Ileum (tissue), 1 donor: ENCODE measurements around a stretch of chr10.

- PRO-cap = no peak
Measured at GRCh38 chr10:77832242-77832684, 94.3 kb downstream of the DLG5 start.

GRCh38 chr10:77833686-77834208 lies 92.8 kb downstream of the DLG5 start:
- PRO-cap = no peak

DNA sequence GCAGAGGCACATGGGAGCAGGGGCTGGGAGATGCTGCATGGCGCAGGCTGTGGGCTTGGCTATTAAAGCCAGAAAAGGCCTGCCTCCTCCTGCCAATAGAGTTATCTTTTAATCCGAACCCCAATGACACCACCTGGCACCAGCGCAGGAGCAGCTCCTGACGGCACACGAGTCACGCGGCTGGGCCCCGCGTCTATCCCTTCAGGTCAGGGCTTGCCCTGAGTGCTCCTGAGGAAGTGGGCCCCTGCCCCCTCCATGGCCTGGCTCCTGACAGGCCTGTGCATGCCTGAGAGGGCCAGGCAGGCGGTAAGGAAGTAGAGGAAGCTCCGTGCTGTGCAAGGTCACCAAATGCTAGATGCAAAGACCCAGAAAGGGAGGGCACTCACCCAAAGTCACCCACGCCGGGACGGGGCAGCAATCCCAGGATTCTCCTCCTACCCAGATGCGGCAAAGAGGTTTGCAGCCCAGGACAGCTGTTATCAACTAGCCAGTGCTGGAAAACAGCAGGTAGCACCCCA lies 28.0 kb downstream of the DLG5 start:
- PRO-cap = no peak

- PRO-cap = bidirectional peak, plus-strand start at chr10:77899421, minus-strand start at chr10:77899299
Measured at GRCh38 chr10:77899091-77899571, 27.4 kb downstream of the DLG5 start.

DNA sequence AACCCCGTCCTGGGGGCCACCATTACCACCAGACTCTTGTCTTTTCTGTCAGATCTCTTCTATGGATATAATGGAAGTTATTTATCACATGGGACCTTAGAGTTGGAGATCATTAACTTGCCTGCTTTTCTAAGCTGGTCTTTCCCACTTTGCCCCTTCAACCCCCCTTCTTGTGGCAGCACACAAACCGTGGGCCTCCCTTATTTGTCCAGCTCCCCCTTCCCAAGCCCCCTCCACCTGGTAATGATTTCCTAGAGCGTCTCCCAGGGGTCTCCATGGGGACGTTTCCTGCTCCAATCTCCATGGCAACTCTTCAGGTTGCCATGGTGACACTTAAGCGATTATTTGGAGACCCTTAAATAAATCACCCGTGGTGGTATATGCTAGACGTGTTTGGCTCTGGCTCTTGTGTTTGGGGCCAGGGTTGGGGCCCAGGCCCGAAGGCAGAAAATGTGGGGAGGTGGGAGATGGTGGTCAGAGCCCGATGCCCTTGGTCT lies 41.0 kb upstream of the DLG5 start:
- PRO-cap = no peak

DNA sequence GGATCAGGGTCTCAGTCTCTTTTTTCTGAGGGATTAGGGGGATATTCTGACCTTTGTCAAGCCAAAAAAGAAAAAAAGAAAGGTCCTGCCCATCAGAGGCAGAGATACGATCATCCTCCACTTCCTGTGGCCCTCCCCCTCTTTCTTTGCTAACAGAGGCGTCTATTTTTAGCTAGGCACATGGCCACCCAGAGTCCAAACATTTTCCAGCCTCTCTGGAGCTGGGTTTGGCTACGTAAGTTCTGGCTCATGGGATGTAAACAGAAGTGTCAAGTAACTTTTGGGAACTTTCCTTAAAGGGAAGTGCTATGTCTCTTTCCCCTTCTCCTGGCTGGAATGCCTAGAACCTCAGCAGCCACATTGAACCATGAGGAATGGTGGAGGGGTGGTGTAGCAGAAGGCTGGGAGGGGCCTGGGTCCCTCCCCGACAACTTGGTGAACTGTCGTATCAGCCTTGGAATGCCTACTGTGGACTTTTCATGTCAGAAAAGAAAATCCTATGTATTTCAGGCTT lies 44.8 kb upstream of the DLG5 start:
- PRO-cap = no peak

DNA sequence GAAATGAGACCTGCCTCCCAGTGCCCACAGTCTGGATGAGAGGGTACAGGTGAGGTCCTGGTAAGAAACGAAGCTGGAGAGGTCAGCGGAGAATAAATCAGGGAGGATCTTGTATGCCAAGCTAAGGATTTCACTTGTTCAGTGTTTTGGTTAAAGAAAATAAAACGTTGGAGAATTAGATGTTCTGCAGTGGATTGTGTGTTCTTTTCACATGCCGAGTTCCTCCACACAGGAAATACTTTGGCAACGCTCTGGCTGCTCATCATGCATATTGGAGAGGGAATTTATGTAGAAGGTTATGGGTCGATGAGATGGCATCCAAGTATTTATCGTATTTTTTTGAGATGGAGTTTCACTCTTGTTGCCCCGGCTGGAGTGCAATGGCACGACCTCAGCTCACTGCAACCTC lies 11.0 kb downstream of the RPS24 start:
- PRO-cap = no peak

DNA sequence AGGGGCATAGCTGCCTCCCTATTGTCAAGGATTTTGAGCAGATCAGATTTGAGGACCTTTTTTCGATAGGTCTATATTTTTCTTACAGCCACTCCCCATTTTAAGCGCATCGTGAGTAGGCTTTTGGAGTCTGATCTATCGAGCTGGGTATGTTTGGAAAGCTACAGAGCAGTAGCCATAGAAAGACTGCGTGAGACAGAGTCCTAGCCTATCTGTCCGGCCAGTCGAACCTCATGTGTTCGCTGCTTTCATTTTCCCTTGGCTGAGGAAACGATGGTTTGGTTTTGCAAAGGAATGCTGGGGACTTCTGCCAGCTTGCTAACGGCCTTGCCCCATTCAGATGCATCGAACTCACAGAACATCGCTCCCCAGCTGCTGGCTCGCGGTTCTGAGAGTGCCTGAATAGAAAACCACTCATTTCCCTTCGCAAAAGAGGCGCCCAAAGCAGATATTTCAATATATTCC lies 214.9 kb downstream of the RPS24 start:
- PRO-cap = no peak

DNA sequence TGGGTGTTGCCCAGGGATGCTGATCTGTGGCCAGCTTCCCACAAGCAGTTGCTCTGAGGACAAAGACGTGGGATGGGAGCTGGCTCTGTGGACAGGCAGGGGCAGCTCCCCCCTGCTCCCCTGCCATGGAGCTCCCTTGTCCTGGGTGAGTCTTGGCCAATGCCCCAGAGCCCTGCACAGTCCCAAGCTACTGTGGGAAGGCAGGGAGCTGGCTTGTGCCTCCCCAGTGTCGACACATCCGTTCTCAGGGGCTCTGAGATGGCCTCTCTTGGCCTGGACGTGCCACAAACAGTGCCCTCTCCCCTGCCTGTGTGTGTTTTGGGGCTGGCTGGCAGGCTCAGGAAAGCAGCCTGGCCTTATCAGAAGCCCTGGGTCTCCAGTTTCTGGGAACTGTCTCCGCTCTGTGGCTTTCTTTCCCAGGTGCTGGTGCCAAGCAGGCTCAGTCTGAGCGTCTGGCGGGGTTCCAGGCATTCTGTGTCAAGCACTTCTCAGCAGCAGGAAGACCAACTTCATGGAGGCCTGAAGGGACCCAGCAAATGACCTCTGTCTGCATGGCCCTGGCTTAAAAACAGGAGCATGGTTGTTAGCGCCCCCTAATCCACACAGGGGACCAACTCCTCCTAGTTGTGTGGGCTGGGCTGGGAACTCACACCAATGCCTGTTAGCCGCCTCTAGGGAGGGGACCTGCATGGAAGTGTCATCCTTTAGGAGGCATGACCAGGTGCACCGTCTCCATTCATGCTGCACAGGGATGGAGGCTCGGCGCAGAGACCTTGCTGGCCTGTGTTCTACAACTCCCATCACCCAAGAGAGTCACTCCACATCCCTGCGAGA lies 375.2 kb downstream of the RPS24 start:
- PRO-cap = no peak

DNA sequence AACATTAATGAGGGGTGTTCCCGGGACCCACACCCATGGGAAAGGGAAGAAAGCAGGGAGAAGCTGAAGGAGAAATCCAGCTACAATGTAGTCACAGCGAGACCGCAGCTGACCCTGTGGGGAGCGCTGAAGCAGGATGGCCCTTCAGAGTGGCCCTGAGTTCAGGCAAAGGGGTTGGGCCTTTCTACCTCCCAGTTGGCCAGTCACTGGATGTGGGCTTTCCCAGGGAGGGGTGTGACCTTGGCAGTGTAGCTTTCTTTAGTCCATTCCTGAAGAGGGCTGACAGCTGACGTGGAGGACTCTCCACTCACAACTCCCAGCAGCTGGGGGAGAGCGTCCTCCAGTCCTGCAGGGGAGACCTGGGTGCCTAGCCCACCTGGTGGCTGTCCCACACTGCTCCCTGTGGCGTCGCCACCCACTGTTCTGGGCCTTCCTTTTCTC lies 324.1 kb upstream of the ZMIZ1 start:
- PRO-cap = no peak

DNA sequence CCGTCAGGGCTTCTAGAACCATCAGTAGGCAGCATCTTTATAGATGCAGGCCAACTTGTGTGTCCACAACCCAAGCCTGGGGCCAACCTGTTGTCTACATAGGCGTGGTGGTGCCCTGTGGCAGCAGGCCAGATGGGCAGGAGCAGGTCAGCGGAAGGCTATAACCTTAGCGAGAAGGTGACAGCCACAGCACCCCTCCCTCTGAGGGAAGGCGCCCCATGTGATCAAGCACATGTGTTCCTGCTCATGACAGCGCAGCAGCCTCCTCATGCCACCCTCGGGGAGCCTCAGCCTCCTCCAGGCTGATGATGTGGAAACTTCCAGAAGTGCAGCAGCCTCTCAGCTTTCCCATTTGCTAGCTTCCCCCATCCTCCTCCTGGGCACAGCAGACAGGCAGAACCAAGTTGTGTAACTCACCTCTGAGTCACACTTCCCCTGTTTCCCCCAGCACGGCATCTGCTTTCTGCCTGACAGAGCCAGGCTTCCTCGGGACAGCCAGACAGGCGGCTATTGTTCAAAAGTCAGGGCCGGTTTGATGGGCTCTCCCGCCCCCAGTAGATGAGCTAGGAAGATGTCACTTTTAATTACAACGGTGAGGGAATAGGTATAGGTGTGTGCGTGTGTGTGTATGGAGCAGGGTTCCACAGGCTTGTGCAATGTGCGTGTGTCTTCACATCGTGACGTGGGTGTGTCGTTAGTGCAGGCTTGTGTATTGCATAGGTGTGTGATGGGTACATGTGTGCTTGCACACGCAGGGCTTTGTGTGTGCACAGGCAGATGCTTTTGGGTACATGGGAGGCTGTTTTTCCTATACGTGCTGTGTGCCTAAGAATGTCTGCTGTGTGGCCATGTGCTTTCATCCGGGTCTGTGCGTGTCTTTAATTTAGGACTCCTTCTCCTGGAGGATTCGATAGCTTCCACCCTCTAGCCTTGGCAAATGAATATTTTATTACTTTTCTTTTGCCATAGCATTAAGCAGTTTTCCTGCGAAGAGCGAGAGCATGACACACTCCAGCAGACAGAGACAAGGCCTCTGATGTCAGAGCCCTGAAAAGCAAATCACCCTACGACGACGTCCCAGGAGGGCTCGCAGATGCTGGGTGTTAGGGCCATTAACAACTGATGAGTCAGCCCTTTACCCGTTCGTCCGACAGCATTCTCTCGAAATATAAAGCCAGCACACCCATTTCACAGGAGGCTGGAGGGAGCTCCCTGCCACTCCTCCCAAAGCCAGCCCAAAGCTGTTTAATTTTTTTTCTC lies 311.7 kb upstream of the ZMIZ1 start:
- PRO-cap = no peak

DNA sequence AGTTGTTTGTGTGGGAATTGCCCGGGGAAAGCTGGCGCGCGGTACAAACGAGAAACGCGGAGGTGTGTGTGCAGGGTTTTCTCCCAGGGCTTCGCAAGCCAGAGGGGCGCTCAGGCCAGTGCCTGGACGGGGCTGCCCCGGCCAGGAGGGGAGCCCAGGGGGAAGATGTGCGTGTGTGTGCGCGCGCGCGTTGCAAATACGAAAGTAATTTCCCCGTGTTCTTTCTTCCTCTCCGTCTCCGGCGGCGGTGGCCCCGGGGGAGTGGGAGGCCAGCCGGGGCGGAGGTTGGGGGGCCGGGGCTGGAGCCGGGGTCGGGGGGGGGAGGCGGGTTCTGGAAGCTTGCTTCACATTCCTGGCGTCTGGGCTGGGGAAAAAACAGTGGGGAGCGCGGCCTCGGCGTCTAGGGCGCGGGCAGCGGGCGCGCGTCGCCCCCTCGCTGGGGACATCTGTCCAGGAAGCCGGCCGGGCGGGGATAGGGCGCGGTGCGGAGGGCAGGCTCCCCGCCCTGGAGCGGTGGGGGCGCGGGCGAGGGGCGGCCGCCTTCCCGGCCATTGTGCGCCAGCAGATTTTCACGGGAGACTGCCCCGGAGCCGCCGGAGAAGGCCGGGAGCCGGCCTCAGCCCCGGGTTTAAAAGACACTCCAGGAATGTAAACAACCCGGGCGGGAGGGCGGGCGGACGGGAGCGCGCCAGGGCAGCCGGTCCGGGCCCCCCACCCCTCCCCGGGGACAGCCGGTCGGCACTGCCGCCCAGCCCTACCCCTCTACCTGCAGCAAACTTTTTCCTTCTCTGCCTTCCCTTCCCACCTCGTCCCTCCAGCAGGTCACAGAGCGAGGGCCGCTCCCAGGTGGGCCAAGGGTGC lies 1.3 kb downstream of the ZMIZ1 start:
- PRO-cap = bidirectional peak, plus-strand start at position 253 of the sequence, minus-strand start at position 206 of the sequence; bidirectional peak, plus-strand start at position 596 of the sequence, minus-strand start at position 448 of the sequence

DNA sequence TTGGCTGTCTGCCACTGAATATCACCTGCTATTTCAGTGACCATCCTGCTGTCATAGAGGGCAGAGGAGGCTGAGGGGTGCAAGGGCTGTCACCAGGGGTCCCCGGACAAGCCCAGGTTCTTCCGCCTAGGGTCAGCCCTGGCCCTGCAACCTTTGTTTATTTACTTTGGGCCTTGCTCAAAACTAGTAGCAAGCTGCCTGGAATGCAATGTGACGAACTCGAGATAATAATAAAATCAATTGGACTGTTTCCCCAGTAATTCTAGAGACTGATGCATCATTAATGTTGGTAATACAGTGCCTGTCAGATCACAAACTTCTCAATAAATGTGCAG lies 28.5 kb downstream of the ZMIZ1 start:
- PRO-cap = no peak

- PRO-cap = no peak
Measured at GRCh38 chr10:79097756-79098156, 29.0 kb downstream of the ZMIZ1 start.

DNA sequence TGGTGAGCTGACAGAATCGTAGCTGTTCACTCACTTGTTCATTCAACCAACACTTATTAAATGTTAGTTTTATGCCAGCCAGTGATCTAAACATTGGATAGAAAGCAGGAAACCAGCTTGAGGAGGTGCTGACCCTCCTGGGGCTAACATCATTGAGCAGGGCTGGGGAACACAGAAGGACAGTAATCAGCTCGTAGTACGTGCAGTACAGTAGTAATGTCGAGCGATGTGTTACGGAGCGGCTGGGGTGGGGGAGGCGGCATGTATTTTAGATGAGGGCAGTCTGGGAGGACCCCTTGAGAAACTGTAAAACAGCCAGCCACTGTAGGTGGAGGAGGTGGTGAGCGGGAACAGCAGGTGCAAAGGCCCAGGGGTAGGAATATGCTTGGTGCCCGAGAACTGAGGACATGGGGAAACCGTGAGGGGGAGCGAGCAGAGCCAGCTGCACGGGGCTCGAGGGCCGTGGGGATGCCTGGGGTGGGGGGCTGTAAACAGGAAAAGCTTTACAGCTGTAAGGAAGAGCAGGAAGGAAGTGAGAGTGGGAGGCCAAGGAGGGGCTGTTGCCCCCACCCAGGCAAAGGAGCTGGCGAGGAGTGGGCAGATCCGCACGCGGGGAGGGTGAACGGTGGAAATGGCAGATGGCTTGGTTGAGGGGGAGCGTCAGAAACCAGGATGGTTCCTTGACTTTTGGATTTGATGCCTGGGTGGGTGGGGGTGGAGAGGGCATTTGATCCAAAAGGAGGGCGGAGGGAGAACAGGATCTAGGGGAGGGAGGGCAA lies 34.2 kb downstream of the ZMIZ1 start:
- PRO-cap = no peak

DNA sequence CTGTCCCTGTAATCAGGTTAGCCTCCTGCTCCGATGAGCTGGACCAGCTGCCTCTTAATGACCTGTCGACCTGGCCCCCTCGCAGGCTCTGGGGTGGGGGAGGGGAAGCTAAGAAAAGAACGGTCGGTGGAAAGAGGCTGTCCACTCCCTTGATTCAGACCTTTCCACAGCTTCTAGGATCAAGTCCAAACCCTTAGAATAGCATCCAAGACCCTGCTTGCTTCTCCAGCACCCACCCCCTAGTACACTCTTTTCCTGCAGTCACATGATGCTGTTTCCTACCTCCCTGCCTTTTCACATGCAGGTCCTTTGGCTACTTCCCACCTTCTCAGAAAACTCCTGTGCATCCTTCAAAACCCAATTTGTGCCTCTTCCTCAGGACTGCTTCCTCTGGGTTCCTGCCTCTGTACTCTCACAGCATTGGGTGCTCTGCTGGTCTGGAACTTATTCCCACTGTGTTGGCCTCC lies 64.2 kb downstream of the ZMIZ1 start:
- PRO-cap = no peak

DNA sequence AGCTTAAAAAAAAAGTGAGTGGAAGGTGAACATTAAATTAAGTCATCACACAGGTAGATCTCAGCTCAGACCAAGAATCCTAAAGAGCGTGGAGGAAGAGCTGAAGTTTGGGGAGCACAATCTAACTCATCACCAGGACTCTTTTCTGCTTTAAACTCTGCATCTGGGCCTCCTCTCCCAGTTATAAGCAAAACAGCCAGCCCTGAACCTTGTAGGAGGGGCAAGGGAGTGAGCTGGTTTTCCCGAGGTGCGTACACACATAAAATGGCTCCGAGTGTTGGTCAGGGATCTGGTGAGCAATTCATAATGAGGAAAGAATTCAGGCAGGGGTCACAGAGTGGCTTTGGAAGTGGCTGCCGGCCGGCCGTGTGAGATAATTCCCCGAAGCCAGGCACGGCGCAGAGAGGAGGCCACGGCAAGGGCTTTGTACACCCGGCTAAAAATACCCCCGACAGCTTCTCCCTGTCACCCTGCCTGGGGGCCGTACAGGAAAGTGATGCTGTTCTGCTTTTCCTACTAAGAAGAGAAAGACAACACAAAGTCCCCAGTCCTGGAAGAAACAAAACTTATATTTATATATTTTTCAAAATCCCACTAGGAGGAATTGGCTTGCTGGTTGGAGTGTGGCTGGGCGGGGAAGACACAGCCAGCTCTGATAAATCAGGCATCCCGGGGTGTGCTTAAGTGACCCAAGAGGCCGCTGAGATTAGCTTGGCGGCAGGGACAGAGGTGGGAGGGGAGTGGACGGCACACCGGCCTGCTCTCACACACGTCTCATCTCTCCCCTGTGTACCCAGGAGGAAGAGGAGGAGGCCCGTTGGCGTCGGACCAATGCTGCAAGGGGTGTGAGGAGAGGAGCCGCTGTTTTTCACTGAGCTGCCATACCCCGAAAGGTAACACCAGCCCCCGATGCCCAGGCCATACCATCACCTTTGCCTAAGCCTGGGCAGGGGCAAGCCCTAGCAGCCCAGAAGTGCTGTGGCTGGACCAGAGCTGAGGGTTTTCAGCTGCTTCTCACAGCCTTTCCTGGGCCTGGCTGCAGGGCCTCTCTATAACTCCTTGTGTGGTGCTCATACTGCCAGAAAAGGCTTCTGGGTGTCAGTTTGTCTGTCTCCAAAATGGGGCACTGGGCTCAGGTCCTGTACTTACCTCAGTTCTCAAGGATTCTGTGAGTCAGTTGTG lies 70.5 kb downstream of the ZMIZ1 start:
- PRO-cap = unidirectional peak, plus-strand start at position 335 of the sequence

GRCh38 chr10:79149274-79149539 lies 80.4 kb downstream of the ZMIZ1 start:
- PRO-cap = no peak

GRCh38 chr10:79153641-79154205 lies 85.0 kb downstream of the ZMIZ1 start:
- PRO-cap = no peak

DNA sequence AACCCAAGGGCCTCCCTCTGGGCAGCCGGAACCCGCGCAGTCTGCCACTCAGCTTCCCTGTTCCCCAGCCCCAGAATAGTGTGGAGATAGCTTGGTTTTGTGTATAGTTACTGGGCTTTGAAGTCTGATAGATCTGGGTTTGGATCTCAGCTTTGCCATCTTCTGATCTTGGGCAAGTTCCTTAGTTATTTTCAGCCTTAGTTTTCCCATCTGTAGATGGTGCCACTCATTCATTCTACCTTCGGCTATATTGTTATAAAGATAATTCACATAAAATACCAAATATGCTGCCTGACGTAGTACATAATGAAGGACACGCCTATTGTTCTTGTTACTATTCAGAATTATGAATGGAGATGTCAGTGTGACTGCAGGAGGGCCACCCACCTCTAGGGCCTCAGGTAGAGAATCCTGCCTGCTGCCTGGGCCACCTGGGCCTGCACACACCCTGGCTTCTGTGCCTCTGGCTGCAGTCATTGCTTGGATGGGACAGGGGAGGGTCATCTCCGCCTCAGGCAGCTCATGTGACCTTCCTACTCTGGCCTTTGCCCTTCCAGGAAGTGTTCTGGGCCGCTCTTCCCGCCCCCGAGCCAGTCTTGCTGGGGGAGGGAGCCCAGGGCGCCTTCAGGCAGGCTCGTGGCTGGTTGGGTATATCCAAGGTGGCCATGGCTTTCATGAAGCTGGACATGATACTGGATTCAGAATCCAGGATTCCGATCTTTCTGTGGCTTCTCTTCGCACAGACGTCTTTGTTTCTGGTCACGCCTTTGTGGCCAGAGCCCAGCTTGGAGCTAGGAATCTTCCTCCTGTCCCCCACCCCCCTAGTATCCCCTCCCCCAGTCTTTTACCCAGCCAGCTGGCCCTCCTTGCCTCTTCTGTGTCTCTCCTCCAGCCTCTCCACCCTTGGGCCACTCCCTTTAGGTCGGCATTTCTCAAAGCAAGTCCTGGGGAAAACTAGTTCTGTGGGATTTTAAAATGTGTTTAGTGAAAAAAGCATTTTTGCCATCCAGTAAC lies 119.3 kb downstream of the ZMIZ1 start:
- PRO-cap = bidirectional peak, plus-strand start at position 593 of the sequence, minus-strand start at position 457 of the sequence